Mesenchymal stem cell of the bone marrow (primary cell): ENCODE data around the genes FNBP4, OR4C5 and OR5AS1.

GRCh38 chr11:47589921-47590651, 3.6 kb downstream of the FAM180B start:
- CAGE, long polyA plus RNA = no peak

DNA sequence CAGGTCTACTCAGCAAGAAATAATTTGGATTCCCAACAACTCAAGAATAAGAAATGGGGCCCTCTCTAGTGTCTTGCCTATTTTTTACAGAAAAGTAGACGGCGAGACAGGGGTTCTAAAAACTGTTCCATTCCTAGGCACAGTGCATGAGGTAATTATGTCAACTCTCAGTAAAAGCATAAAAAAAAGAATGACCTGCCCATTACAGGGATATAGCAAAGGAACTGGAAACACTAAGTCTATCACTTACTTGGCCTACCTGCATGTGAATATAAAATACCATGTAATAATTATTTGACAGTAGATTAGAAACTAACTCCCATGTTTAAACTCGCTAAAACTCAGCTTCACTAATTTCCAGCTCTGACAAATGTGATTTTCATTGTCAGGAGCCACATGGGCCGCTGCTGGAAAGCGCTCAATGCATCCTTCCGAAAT, 984 bp downstream of the MTCH2 start:
- CAGE, long polyA plus RNA = no peak

- CAGE, long polyA plus RNA = no peak
Observed at GRCh38 chr11:47766808-47767734, at the start of gene FNBP4. Gene FNBP4, minus strand, starts transcription at chr11:47767341.

- CAGE, long polyA plus RNA = no peak
Observed at GRCh38 chr11:47923515-47924111, 56.7 kb upstream of the PTPRJ start.

GRCh38 chr11:47950620-47950977, 29.8 kb upstream of the PTPRJ start:
- CAGE, long polyA plus RNA = no peak

DNA sequence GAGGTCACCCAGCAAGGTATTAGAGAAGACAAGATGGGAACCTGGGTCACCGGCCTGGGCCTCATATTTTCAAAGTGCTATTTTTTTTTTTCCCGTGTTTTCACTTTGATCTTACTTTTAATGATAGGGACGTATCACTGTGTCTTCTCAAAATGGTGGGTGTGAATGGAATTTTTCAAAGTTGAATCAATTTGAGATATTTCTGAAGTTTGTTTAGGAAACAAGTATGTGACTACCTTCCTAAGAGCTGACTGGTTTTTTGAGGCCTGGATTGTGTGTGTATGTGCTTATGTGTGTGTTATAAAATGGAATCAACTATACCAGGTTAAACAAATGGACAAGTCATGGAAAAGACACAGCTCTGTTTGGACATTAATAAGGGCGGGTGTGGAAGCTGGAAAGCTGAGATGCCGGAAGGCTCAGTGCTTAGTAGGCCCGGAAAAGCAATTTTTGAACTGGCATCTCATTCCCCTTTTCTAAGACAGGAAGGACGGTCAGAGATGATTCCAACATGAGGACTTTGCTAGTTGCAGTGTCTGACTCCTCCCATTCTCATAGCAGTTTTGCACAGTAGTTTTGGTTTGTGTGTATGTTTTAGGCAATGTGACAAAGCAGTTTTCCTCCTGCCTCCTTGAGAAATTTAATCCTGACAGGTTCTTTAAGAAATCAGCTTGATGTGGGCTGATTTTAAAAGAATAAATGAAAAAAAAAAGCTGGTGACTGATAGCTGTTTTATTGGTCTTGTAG, 2.9 kb downstream of the PTPRJ start:
- CAGE, long polyA plus RNA = no peak

DNA sequence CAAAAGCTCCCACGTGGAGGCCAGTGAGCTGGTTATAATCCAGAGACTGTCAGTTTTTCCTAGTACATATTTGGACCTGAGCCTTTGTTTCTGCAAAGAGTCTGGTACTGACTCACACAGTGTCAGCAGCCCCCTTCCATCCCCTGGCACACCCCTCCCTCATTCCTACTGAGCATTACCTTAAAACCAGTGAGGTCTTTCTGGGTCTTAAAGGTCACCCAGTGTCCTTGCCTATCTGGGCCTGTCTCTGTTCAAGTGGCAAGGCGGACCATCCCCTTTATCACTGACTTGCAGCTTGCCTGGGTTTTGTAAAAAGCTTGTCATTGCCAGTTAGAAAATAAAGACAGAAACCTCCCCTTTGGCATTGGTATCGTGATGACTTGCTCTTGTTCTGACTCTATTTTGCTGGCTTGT, 26.1 kb downstream of the PTPRJ start:
- CAGE, long polyA plus RNA = no peak

GRCh38 chr11:48015982-48016591, 35.7 kb downstream of the PTPRJ start:
- CAGE, long polyA plus RNA = no peak

- CAGE, long polyA plus RNA = no peak
Observed at GRCh38 chr11:48049729-48050236, 69.4 kb downstream of the PTPRJ start.

DNA sequence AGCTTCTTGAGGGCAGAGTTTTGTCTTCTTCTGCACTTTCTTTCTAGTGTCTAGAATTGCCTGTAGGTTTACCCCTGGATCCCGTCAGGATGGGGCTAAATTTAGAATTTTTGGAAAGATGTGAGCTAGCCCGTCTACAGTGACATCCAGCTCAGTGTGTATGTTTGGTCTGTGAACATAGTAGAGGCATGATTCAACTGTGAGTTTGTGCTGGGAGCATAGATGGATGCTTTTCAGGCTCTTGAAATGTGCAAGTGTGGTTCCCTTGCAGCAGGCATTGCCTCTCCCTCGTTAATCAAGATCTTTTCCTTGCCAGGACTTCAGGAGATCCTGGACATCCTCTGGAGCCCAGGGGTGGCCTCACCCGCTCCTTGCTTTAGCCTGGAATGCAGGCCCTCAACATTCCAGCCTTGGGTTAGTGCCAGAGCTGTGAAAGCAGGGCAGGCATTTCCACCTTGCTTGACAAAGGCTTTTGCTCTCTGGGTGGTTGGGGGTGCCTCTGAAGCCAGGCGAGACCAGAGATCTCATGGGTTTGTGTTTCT, 71.8 kb downstream of the PTPRJ start:
- CAGE, long polyA plus RNA = no peak

GRCh38 chr11:48062540-48063035, 82.2 kb downstream of the PTPRJ start:
- CAGE, long polyA plus RNA = no peak

DNA sequence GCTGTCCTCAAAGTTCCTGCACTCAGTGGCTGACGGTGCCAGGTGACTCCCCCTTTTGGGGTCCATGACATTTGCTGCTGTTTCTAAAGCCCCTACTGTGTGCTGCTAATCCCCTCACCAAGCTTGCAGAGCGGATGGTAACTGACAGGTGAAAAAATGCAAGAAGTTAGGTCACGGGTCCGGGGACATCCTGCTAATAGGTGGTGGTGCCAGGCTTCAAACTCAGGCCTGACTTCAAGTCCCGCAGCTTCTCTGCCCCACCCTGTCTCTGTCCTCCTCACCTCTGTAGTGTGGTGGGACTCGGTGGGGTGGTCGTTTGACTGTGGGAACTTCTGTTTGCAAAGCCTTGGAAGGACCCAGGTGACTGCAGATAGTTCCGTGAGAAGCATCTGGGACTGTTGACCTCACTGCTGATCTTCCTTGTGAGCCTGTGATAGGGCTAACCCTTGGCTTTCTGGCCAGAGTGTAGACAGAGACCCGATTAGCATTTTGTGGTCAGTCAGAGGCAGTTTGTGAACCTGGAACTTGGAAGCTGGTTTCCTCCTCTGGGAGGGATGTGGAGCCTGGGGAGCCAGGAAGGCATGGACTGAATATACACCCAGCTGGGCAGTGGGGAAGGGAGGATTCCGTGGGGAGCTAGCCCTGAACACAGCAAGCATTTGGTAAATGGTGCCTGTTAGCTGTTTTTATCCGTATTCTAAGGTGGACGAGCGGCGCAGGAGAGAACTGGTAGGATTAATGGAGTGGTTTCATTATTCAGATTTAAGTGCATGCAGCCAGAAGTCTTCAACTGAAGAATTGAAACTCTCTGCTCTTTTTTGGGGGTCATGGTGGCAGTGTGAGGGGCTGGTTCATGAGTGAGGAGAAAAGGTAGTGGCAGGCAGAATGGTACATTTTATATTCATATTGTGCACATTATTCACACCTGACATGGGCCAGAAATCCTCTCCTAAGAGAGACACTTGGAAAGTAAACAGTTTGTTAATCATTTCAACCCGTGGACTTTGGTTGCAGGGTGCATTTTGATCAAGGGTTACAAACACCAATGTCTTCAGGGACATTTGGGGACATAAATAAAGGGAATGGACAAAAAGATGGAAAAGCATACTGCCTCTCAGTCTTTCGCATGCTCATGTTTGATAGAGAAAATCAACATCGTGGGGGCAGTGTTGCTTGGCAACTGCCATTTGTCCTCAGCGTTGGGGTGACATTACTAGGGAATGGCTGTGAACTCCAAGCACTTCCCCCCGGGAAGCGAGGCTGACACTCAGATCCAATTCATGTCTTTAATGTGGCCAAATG, 115.1 kb upstream of the OR4B1 start:
- CAGE, long polyA plus RNA = no peak

DNA sequence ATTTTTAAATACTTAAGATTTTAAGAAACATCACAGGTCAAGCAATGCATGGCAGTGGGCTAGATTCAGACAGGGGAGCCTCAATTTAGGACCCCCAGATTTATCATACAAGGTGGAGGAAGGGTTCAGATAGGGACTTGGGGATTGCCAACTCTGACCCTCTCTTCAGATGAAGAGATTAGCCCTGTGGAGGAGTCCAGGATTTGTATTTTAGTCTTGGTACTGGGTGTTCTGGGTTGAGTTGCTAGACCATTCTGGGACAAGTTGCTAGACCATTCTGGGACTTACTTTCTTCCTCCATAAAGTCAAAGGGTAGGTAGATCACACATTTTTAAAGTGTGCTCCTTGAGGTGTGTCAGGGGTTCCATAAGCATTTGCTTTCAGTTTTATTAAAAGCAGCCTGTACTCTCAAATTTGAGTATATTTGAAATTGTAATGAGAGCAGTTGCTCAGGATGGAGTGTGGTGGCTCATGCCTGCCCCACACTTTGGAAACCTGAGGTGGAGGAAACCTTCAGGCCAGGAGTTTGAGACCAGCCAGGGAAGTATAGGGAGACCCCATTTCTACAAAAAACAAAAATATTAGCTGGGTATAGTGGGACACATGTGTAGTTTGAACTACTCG, 113.8 kb upstream of the OR4B1 start:
- CAGE, long polyA plus RNA = no peak

- CAGE, long polyA plus RNA = no peak
Observed at GRCh38 chr11:48106902-48107802, 109.5 kb upstream of the OR4B1 start.

DNA sequence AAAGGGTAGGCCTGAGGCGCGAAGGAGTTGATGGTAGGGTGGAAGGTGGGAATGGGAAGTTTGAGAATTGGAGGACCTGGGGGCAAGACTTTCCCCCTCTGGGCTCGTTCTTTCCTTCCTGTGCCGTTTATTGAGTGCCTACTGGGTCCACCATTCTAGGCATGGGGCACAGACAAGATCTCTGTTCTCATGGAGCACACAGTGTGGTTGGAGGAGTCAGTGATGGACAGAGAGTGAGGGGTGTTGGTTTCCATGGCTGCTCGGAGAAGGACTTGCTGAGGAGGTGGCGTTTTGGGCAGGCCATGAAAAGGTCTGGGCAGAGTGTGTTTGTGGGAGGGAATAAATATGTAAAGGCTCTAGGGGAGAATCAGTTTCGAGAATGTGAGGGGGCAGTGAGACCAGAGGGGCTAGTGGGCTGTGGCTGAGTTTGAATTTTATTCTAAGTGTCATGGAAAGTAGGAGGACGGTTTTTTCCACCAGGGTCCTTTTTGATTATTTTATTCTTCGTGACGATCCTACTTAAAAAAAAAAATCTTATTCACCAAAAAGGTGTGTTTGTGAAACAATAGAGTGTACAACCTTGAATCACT, 107.8 kb upstream of the OR4B1 start:
- CAGE, long polyA plus RNA = no peak

GRCh38 chr11:48114432-48114855, 102.2 kb upstream of the OR4B1 start:
- CAGE, long polyA plus RNA = no peak

DNA sequence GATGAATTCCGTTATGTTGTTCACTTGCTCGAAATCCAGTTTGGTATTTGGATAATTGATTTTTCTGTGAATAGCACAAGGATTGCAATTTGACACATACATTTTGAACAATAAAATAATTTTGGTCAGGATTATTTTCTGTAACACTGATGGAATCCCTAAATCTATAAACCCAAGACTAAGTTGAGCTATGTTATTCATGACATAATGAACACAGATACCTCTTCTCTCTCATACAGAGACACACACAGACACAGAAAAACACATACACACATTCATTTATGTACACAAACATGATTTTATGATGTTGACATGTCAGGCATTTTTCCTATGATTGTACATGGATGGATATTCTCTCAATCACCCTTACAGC, at the start of gene OR4C5:
Gene OR4C5 (minus strand): TSS at position 102 of the 373 bp plus-strand sequence.
- CAGE, long polyA plus RNA = no peak

- CAGE, long polyA plus RNA = no peak
Observed at GRCh38 chr11:49177952-49178309, 30.5 kb downstream of the FOLH1 start.

DNA sequence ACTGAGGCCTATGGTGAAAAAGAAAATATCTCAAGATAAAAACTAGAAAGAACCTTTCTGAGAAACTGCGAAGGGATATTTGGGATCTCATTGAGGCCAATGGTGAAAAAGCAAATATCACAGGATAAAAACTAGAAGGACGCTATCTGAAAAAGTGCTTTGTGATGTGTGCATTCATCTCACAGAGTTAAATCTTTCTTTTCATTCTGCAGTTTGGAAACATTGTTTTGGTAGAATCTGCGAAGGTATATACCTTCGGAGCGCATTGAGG, 163.0 kb upstream of the TRIM48 start:
- CAGE, long polyA plus RNA = no peak

GRCh38 chr11:56027380-56027771, at the start of gene OR5AS1:
Gene OR5AS1, plus strand, starts transcription at chr11:56027654.
- CAGE, long polyA plus RNA = no peak